OCI-LY7 (cell line): Measurements from ENCODE around the genes ARR3, RAB41, KIF4A, GCNA, FAM236C and PABPC1L2A.

GRCh38 chrX:70267958-70268480 is at the start of gene ARR3:
ARR3 (plus strand) TSS chrX:70268334.
- PRO-cap, result no peak
- RAMPAGE, long total RNA, result no peak

DNA sequence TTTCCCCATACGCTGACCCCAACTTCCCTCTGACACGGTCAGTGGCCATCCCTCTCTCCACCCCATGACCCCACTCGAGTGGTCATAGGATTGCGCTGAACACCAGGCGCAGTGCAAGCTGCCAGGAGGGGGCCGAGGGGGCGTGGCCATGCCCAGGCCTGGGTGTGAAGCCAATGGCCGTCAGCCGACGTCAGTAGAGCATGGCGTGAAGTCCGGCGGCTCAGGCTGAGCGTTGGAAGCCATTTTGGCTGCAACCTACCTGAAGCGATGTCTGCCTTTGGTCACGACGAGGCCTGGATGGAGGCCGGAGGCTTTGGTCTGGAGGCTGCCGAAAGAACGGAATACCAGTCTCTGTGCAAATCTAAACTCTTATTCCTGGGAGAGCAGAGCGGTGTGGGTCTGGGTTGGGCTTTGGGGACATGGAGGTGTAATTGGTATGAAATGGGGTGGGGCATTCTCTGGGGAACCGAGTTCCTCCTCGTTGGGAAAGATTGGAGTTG is at the start of gene RAB41:
TSS of gene RAB41 (plus strand) at position 222 of the 500 bp plus-strand sequence.
- PRO-cap, result no peak
- RAMPAGE, long total RNA, result no peak

DNA sequence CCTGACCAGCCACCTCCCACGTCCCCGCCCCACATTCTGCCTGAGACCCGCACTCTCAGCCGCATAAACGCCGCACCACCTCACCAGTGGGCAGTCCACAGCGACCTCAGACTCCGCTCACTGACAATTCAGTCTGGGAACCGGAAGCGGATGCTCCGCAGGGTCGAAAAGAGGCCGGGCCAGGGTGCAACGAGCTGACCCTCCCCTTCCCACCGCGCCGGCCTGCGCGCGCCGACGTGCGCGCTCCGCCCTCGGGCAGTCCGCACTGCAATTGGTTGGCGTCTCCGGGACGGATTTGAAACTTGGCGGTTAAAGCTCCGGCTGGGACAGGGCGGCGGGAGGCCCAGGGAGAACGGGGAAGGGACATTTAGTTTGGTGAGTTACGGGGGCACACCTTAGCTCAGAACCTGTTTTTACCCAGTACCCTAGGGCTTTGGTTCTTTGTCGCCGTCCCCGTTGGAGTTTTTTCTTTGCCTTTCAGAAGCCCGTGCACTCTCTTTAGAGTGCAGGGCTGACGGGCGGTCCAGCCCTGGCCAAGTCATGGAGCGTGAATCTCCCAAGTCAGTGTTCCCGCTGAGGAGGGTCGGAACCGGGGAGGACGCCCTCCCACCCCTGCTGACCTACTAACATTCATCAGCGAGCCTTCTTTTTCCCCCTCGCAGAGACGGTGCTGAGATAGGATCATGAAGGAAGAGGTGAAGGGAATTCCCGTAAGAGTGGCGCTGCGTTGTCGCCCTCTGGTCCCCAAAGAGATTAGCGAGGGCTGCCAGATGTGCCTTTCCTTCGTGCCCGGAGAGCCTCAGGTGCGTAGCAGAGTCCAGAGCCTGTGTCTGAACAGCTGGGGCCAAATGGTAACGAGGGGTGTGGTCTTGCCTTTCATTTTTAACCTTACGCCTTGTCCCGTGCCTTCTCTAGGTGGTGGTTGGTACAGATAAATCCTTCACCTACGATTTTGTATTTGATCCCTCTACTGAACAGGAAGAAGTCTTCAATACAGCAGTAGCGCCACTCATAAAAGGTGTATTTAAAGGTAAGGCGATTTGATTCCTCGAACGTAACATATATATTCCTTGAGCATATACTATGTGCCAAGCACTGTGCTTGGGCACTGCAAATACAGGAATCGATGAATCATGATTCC is at the start of gene KIF4A:
TSS of gene KIF4A (plus strand) at position 329 of the 1,141 bp plus-strand sequence.
- PRO-cap, result bidirectional peak, plus-strand start at position 329 of the sequence, minus-strand start at position 135 of the sequence; unidirectional peak, minus-strand start at position 755 of the sequence
- RAMPAGE, long total RNA, result start-site peak on the minus strand centred at position 141 of the sequence, 44 bp wide, 73 and 46 reads in 2 replicates

- PRO-cap, result no peak
- RAMPAGE, long total RNA, result no peak
Observed at GRCh38 chrX:70398775-70399308, 24.3 kb upstream of the GDPD2 start.

- PRO-cap, result no peak
- RAMPAGE, long total RNA, result no peak
Observed at GRCh38 chrX:71067235-71067630, 901 bp downstream of the SNX12 start.

DNA sequence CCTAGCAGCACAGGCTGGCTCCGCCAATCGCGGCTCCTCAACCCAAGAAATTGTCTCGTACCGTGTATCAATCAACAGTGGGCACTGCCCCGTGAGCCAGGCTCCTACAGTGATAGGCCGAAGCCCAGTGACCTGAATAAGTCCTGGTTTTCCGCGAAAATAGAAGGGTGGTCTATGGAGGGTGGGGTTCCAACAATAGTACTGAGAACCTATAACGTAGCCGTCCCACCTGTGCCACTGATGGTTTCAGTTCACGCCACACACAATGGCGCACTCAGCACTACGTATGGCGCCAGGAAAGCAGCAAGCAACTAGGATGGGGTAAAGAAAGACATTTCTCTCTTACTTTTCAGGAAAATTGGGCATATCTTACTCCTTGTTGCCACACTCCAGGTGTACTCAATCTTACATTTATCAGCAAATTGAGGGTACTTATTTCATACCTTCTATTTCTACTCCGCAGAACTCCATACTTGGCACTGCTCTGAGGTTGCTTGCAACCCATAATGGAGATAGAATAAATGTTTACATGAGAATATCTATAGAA is 541 bp upstream of the SNX12 start:
- PRO-cap, result bidirectional peak, plus-strand start at position 74 of the sequence, minus-strand start outside the sequence
- RAMPAGE, long total RNA, result no peak

GRCh38 chrX:71103532-71103952 is 3.0 kb downstream of the CXorf65 start:
- PRO-cap, result no peak
- RAMPAGE, long total RNA, result no peak

DNA sequence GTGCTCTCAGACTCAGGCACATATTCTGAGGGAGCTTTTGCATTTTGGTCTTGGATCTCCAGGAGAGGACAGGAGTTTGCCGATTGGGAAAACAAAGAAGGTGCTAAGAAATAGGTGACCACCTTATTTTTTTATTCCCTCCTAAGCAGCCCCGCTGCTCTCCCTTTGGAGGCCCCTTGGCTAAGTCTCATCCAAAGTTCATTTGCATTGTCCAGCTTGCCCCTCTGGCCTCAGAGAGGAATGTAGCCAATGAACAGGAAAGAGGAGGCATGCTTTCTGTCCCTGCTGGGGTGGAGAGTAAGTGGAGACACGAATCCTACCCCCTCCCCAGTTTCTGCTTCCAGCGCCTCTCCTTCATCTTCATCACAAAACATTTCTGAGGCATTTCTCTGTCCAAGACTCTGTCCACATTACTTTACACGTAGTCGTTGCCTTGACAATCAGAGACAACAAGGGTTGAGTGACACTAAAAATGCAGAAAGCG is 38.7 kb downstream of the NLGN3 start:
- PRO-cap, result no peak
- RAMPAGE, long total RNA, result no peak

- PRO-cap, result no peak
- RAMPAGE, long total RNA, result no peak
Observed at GRCh38 chrX:71217264-71217894, 5.6 kb upstream of the GJB1 start.

- PRO-cap, result no peak
- RAMPAGE, long total RNA, result no peak
Observed at GRCh38 chrX:71252466-71253605, 1.1 kb downstream of the ZMYM3 start.

DNA sequence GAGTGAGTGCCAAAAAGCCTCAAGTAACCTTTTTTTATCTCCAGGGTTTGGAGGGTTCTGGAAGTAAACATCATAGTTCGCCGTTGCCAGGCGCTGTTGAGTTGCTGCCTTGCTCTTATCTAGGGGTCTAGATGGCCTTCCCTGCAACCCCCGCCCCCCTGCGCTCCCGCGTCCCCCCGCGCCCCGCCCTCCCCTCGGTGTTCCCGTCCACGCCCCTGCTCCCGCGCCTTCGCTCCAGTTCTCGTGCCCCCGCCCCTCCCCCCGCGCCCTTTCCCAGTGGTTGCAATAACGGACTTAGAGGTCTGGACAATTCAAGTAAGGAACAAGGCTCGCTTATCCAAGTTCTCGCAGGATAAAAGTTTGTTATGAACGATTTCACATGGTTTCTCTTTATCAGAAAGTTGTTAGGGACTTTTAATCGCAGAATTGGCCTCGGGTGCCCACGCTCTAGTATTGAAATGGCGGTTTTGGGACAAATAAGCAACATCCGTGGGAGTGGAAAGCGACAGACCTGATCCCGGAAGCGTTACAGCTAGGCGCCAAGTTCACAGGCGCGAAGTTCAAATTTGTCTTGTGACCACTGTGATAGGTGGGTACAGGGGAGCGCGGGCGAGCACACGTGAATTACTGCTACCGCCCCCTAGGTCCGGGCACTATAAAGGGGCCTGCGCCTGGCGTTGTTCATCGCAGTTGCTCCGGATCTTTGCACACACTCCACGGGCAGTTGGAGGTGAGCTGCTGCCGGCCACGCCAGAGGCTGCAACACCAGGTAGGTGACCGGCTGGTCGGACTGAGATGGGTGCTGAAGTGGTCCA is at the start of gene GCNA:
TSS of gene GCNA (plus strand) at position 684 of the 815 bp plus-strand sequence.
- PRO-cap, result no peak
- RAMPAGE, long total RNA, result no peak

DNA sequence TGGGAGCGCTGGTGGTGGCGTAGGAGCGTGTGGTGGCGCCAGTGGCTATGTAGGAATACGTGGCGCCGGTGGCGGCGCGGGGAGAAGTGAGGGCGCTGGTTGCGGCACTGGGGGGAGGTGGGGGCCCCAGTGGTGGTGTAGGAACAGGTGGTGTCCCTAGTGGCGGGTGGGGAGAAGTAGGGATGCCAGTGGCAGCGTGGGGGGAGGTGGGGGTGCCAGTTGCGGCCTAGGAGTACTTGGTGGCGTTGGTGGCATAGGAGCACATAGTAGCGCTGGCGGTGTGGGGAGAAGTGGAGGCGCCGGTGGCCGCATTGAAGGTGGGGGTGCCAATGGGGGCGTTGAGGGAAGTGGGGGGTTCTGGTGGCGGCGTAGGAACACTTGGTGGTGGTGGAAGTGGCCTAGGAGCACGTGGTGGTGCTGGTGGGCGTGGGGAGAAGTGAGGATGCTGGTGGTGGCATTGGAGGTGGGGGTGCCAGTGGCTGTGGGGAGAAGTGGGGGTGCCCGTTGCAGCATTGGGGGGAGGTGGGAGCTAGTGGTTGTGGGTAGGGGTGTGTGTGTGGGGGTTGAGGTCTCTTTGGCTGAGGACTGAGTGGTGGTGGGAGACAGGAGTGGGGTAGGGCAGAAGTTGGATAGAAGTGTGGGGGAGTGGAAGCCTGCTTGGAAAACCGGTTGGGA is 970 bp downstream of the GCNA start:
- PRO-cap, result no peak
- RAMPAGE, long total RNA, result no peak

DNA sequence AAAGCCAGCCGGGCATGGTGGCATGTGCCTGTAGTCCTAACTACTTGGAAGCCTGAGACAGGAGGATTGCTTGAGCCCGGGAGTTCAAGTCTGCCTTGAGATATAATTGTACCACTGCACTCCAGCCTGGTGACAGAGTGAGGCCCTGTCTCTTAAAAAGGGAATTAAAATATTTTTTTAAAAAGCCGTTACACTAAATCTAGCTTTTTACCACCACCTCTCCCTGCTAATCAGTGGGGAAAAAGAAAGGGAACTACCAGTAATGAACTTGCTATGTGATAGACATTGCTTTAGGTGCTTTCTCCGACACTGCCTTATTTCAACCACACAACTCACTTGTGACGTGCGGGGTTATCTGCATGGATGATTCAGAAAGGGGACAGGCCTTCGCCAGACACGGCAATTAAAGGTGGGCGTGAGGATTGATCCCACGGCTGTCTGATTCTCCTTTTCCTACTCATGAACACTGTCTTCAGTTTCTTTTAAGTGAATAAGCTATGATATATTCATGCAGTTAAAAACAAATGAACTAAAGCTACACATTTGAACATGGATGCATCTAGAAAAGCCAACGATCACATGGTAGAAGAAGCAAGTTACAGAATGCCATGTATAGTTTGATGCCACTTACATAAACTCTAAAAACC is 849 bp upstream of the CXCR3 start:
- PRO-cap, result no peak
- RAMPAGE, long total RNA, result no peak

GRCh38 chrX:72029782-72030643 is 119.4 kb downstream of the NHSL2 start:
- PRO-cap, result no peak
- RAMPAGE, long total RNA, result no peak

DNA sequence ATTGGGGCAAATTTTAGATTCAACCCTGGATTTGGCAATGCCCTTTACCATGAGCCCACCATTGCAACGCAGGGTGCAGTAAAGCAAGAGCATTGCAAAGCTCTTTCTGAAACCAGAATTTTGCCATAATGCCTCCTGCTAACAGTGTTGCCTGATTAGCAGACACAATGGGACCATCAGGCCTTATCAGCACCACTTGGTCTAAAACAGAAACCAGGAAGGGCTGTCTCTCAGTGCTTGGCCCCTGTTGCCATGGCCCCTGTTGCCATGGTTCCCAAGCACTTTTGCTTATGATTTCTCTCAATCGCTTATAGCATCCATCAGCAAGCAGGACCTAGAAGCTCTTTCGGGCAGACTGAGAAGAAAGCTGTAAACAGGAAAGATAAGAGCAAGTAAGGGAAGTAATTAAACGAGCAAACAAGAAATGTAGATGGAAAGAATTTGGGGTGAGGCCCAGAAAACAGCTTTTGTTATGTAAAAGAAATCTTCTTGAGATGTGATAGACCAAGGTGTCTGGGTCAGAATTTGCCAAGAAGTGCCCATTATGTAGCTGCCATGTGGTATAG is 86.6 kb upstream of the PIN4 start:
- PRO-cap, result no peak
- RAMPAGE, long total RNA, result no peak

GRCh38 chrX:72125813-72126778 is 55.5 kb upstream of the PIN4 start:
- PRO-cap, result no peak
- RAMPAGE, long total RNA, result no peak

GRCh38 chrX:72347411-72347763 is 41.7 kb upstream of the CITED1 start:
- PRO-cap, result no peak
- RAMPAGE, long total RNA, result no peak

DNA sequence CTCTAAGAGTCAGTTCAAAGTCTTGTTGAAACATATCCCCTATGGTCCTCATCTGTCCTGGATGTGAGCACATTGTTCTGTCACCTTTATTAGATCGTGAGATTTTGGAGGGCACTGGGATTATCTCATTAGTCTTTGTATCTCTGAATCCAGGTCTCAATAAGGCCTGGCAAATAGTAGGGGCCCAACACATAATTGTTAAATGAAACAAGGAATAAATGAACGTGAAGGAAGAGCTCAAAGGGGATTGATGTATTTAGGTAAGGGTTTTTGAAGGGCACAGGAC is 113.6 kb downstream of the HDAC8 start:
- PRO-cap, result no peak
- RAMPAGE, long total RNA, result no peak

DNA sequence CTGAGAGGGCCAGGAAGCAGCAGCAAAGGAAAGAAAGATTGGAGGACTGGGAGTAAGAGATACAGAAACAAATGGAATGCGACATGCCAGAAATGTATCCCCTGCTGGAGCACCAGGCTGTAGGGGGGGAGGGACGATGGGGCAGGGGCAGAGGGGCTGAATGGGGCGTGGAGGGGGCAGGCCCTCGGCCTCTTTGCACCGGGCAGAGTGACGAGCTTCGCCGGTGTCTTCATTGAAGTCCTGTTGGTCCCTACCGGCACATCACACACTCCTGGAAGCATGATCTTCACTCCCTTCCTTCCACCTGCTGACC is at the start of gene FAM236C:
TSS of gene FAM236C (plus strand) at position 180 of the 313 bp plus-strand sequence.
- PRO-cap, result no peak
- RAMPAGE, long total RNA, result no peak

- PRO-cap, result no peak
- RAMPAGE, long total RNA, result no peak
Observed at GRCh38 chrX:73079367-73079582, at the start of gene PABPC1L2A. PABPC1L2A (minus strand) TSS chrX:73079512.